Parietal lobe (tissue), 2 donors: ENCODE measurements around a stretch of chr3.

DNA sequence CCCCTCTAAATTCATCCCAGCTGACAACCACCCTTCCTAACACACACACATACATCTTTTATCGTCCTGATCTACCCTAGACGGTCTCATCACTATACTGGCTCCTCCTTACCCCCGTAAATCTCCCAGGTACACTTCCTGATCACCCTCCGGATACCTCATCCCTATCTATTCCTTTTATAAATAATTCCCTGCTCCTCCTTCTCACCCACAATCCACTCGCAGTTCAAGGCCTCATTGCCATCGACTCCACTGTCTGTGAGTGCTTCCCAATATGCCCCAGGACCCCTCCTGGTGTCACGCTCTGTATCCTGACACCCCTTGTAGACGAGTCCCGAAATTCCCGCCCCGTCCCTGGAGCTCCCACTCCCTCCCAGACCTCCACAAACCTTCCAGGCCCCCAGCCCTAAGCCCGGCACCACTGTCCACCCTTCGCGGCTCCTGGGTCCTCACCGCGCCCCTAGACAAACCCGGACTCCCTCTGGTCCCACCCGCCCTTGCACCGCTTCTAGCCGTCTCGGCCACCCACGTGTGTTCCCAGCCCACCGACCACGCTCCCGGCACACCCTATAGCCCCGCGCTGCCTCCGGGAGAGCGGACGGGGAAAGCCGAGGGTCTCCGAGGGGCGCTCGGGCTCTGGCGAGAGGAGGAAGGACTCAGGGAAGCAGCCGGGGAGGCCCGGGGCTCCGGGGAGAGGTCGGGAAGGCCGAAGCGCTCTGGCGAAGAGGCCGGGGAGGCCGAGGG is 495 bp downstream of the THOC7 start:
- RAMPAGE, long total RNA = no peak

DNA sequence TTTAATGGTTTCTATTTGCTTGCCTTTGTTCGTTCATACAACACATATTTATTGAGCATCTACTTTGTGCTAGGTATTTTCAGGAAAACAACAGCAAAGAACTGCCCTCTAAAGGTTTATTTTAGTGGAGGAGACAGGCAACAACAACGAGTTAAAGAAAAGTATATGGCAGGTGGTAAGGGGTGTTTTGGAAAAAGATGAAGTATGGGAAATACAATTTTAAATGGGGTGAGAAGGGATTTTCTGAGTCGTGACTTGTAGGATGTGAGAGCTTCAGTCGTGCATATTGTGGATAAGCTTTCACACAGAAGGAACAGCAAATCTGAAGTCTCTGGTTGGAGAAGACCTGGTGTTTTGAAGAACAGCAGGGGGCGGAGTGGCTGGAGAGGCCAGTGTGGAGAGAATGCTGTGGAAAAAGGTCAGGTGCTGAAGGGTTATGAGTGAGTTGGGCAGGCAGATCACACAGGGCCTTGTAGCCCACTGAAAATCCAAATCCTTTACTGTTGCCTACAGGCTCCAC is 62.5 kb downstream of the ATXN7 start:
- RAMPAGE, long total RNA = no peak

GRCh38 chr3:63953906-63954591 is 69.2 kb downstream of the PSMD6 start:
- RAMPAGE, long total RNA = no peak

- RAMPAGE, long total RNA = no peak
These were observed 63.4 kb downstream of the PSMD6 start for GRCh38 chr3:63959806-63960318.

GRCh38 chr3:63990026-63990394 is 33.3 kb downstream of the PSMD6 start:
- RAMPAGE, long total RNA = no peak

- RAMPAGE, long total RNA = no peak
These were observed 17.8 kb downstream of the PSMD6 start for GRCh38 chr3:64005083-64006396.

GRCh38 chr3:64162810-64163601 is 62.3 kb downstream of the PRICKLE2 start:
- RAMPAGE, long total RNA = no peak

DNA sequence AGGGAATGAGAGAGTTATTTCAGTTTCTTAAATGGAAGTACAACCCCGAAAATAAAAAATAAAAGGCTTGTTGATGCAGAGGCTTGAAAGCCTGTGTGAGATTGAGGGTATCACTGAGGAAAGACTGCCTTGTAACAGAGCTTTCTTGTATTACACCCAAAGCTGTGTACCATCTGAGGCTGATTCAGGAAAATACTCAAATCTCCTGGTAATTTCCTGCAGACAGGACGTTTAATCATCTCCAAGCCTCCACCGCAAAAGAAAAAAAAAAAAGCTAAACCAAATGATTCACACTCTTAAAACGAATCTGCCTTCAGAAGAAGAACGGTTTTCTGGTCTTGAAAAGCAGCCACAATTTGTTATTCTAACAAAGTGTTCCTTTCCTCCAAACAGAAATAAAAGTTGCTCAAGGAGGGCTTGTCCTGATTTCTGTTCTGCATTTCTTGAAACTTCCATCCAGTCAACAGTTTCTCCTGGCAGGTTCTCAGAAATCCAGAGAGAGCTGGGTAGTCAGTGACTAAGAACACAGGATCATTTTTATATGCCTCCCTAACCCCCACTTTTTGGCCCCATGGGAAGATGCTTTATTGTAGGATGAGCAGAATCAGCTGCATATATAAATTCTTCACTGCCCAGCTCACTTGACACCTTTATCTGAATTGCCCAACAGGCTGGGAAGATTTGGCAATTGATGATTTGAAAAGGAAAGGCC is 40.8 kb upstream of the PRICKLE2 start:
- RAMPAGE, long total RNA = no peak

GRCh38 chr3:64444581-64445976 is 219.8 kb upstream of the PRICKLE2 start:
- RAMPAGE, long total RNA = no peak

DNA sequence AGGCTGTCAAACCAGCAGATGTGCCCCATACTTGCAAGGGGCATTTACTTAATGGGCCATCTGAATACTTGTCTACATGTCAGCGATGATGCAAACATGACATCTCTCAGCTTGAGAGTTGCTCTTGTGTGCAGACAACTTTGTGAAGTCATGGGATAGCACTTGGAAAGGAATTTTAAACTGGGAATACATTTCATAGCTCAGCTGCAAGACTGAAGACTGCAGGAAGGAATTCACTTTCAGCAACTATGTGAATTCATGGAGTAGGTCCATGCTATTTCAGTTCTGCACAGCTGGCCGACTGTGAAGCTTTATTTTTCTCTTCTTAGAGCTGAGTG is 127.5 kb upstream of the ADAMTS9 start:
- RAMPAGE, long total RNA = no peak

- RAMPAGE, long total RNA = no peak
These were observed 226.7 kb upstream of the ADAMTS9 start for GRCh38 chr3:64914322-64915126.

GRCh38 chr3:64988097-64988846 is 300.5 kb upstream of the ADAMTS9 start:
- RAMPAGE, long total RNA = no peak

DNA sequence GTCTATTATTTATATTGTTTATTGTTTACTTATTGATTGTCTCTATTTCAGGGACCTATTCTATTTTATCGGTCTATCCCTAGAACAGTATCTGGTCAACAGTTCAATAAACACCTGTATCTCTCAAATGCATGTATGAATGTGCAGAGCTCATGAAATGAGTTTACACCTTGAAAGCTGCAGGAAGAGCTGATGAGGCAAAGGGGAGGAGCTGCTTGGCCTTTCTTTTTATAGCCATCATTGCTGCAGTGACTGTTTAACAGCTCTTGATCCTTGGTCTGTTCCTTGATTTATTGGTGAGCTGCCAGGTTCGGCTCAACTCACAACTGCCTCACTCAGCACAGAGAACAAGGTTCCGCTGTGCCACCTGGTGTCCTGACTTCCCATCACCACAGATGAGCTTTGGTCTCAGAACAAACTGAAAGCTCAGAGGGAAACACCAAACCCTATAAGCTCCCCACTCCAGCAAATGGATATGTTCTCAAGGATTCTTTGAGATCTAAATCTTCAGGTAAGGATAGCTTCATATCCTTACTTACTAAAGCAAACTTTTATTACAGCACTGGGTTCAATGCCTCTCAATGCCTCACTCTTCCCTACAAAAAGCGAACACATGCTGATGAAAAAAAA is 626.1 kb downstream of the MAGI1 start:
- RAMPAGE, long total RNA = no peak

GRCh38 chr3:65509116-65510068 is 529.3 kb downstream of the MAGI1 start:
- RAMPAGE, long total RNA = no peak

GRCh38 chr3:65607939-65608315 is 430.8 kb downstream of the MAGI1 start:
- RAMPAGE, long total RNA = no peak

DNA sequence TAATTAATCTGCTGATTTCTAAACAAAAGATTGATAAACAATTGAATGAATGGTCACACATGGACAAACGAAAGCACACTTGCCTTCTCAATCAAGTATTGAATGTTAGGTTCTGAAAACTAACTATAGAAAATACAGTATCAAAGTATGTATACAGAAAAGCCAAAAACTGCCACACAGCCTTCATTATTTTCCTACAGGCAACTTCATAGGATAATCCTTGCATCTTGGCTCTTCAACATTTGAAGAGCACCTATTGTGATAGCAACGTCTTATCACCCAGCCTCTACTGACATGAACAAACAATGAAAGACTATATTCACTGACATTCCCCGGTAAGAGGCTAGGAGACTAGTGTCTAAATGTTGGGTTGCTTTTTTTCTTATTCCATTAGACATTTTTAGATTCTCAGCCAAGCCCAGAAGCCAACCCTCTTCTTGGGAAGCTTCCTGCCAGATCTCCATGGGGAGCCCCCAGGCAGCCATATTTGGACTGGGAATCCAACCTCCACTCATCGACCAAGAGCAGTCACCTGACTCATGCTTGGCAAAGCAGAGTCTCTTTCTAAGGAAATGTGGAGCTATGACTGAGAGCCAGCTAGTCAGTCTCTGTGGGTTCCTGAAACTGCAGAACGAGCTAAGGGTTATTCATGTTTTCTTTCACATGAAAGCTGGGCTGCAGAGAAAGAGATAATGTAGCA is 227.6 kb downstream of the MAGI1 start:
- RAMPAGE, long total RNA = no peak

DNA sequence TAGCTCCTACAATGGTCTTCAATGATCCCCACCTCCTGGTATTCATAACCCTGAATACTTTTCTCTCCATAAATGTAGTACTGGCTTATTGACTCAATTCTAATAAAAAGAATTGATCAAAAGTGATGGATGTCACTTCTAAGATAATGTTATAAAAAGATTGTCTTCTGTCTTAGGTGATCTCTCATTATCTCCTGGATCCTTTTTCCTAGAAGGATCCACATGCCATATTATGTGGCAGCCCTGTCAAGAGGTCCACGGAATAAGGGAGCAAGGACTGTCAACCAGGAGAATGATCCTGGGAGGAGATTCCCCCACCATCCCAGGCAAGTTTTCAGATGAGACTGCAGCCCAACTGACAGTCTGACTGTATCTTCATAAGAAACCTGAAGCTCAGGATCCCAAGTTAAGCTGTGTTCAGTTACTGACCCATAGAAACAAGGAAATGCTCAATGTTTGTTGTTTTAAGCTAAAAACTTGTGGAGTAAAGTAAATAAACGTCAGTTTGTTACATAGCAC is 195.6 kb downstream of the MAGI1 start:
- RAMPAGE, long total RNA = no peak

DNA sequence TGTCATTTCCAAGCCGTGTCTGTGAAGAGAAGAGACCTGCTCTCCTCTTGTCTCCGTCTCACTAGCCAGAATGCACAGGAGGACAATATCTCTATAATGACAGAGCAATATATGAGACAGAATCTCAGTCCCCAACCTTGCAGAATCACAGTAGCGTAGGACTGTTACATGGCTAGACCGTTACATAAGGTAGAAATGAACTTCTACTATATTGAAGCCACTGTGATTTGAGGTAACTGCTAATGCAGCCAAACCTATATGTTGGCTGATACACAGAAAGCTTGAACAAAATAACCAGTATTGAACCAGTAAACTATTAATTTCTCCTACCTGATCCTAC is 152.2 kb downstream of the MAGI1 start:
- RAMPAGE, long total RNA = no peak

DNA sequence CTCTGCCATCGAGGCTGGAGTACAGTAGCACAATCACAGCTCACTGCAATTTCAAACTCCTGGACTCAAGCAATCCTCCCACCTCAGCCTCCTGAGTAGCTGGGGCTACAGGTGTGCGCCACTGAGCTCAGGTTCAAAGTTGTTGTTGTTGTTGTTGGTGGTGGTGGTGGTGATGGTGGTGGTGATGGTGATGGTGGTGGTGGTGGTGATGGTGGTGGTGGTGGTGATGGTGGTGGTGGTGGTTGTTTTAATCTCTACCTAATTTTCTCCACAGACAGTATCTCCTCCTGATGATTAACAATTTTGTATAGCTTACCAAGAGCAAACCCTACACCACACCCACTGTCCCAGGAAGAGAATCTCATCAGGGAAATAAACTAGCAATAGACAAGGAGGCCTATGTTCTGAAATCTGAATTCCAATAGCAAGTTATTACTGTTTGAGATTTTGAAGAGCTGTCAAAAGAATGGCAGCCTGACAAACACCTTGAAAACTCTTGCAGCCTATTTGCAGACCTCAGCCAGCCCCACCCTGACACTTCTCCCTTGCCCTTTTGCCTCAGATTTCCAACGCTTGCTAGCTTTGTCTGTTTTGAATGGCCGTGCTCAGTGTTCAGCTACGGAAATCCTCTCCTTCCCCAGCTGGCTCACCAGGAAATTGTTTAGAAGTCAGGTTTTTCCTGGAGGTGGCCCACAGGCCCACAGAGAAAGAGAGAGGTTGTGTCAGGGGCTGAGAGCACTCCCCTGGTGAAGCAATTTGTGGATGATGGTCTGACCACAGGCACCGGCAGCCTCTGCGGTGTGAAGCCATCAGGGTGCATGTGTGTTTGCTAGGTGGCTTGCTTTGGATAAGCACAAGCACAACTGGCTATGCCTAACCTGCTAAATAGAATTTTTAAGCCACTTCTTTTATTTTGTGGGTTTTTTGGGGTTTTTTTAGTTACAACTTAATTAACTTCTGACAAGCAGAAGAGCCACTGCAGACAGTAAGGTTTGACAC is 101.7 kb downstream of the MAGI1 start:
- RAMPAGE, long total RNA = no peak

GRCh38 chr3:65977528-65978457 is 60.9 kb downstream of the MAGI1 start:
- RAMPAGE, long total RNA = no peak